H7 (cell line): Measurements from ENCODE around the genes LCA5L and B3GALT5.

- RAMPAGE, long total RNA, result no peak
These were observed 142.7 kb downstream of the PSMG1 start for GRCh38 chr21:39040483-39040959.

GRCh38 chr21:39047906-39048414, 135.3 kb downstream of the PSMG1 start:
- RAMPAGE, long total RNA, result no peak

GRCh38 chr21:39087681-39088564, 95.3 kb downstream of the PSMG1 start:
- RAMPAGE, long total RNA, result no peak

- RAMPAGE, long total RNA, result no peak
These were observed 88.3 kb downstream of the PSMG1 start for GRCh38 chr21:39094901-39095499.

DNA sequence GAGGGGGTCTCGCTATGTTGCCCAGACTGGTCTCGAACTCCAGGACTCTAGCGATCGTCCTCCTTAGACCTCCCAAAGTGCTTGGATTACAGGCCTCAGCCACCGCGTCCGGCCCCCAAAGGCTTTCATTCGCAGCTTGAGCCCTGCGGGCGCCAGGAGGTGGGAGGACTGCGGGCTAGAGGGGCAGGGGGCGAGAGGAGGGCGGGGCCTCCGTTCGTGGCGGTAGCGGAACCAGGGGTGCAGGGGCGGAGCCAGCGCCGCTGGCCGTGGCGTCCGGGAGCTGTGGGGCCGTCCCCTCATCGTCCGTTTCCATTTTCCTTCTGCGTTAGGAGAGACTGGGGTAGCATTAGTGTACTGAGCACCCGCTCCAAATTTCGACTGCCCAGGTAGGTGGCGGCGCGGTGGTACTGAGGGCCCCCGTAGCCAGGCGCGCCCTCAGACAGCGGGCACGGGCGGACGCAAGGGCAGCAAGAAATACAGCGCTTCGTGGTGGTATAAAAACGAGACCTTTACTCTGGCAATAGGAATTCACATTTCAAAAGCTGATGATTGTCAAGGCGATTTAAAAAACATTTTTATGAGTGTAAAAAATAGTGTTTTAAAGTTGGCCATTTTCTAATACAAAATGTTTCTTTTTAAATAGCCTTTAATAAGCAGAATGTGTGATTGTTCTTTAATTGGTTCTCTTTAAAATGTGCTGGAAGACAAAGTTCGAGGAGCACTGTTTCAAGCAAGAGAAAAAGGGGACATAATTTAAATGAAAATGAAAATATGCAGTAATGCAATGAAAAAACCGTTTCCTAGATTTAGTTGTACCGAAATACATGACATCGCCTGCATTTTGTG, 661 bp upstream of the PSMG1 start:
- RAMPAGE, long total RNA, result no peak

GRCh38 chr21:39225500-39225991, 42.3 kb upstream of the PSMG1 start:
- RAMPAGE, long total RNA, result no peak

GRCh38 chr21:39347100-39347500, 1.8 kb downstream of the HMGN1 start:
- RAMPAGE, long total RNA, result no peak

DNA sequence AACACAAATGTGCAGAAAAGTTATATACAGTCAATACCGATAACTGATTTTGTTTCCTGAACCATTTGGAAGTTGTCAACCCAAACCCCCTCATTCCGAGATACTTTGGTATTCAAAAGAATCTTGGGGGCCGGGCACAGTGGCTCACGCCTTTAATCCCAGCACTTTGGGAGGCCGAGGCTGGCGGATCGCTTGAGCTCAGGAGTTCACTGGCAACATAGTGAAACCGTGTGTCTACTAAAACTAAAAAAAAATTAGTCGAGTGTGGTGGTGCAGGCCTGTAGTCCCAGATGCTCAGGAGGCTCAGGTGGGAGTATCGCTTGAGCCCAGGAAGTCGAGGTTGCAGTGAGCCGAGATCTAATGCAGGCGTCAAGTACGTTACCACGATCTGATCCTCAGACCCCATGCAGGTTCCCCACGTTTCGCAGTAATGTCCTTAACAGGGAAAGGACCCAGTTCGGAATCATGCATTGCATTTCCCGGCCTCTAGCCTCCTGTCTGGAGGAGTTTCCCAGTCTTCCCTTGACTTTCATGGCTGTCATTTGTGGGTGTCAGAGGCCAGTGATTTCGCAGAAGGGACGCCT, 7.9 kb downstream of the GET1 start:
- RAMPAGE, long total RNA, result no peak

GRCh38 chr21:39445163-39446447, at the start of gene LCA5L:
Gene LCA5L, minus strand, starts transcription at chr21:39445778.
- RAMPAGE, long total RNA, result start-site peak on the plus strand at chr21:39445865-39445883, 17 reads

DNA sequence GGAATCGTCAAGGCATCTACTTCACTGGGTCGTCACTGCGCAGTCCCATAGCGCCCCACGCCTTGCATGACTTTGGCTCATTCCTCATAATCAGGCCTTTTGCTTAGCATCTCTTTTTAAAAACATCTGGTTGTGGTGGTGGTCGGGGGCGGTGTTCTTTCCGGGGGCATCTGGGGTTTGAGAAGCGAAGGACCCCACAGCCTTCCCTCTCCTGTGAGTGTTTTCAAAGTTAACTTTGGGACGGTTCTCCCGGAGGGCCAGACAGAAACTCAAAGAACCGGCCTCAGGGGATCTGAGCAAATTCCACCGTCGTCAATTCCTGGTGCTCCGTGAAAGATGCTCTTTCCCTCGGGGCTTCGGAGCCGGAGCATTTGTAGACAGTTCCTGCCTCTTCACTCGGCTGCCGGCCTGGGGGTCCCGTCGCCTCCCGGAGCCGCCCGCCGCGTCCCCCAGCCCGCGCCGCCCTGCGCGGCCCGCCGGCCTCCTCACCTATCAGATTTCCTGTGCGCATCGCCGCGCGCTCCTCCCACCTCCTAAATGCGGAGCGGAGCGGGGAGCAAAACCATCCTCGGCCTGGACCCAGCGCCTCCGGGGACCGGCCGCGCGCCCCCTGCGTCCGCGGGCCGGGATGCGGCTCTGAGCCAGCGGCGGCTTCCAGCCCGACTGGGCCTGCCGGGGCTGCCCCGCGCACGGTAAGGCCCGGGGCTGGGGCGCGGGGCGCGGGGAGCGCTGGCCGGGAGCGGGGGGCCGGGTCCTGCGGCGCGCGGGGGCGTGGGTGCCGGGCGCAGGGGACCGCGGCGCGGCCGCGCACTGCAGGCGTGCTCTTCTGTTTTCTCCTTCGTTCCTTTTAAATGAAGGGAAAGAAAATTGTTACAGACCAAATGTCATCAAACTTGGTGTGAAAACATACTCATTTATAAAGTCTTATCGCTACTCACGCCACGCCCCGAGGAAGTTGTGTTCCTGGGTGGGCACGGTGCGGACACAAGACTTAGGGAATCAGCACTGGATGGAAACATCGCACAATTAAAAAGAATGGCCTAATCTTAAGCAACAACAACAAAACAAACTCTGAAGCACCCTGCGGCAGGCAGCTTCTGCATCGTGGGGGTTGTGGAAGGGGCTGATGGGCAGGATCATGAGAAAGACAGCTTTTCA, at the start of gene B3GALT5:
Gene B3GALT5 (plus strand): TSS at position 565 of the 1,158 bp plus-strand sequence.
- RAMPAGE, long total RNA, result no peak

GRCh38 chr21:39625120-39625784, 12.5 kb downstream of the B3GALT5 start:
- RAMPAGE, long total RNA, result no peak

DNA sequence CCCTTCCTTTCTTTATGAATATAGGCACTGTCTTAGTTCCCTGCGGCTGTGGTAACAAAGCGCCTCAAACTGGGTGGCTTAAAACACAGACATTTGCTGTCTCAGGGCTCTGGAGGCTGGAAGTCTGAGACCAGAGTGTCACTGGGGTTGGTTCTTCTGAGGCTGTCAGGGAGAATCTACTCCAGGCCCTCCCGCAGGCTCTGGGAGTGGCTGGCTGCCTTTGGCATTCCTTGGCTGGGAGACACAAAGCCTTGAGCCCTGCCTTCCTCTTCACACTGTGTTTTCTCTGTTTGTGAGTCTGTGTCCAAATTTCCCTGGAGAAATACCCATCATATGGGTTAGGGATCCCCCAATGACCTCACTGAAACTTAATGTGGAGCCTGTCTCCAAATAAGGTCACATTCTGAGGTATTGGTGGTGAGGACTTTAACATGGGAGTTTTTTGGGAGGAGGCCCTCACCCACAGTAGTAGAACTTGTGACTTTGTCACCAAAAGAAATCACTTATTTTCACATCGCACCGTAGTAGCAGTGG, 38.5 kb downstream of the B3GALT5 start:
- RAMPAGE, long total RNA, result no peak

GRCh38 chr21:39660185-39660531, 47.4 kb downstream of the B3GALT5 start:
- RAMPAGE, long total RNA, result no peak

GRCh38 chr21:39670080-39670795, 57.5 kb downstream of the B3GALT5 start:
- RAMPAGE, long total RNA, result no peak

- RAMPAGE, long total RNA, result no peak
These were observed 58.5 kb upstream of the IGSF5 start for GRCh38 chr21:39686489-39686858.

- RAMPAGE, long total RNA, result no peak
These were observed 185.7 kb downstream of the PCP4 start for GRCh38 chr21:40052857-40053478.

- RAMPAGE, long total RNA, result no peak
These were observed 25.8 kb upstream of the BACE2 start for GRCh38 chr21:41141974-41142658.

GRCh38 chr21:41171070-41171597, 3.2 kb downstream of the BACE2 start:
- RAMPAGE, long total RNA, result no peak

GRCh38 chr21:41203126-41204174, 35.5 kb downstream of the BACE2 start:
- RAMPAGE, long total RNA, result no peak

- RAMPAGE, long total RNA, result no peak
These were observed 1.7 kb downstream of the MX2 start for GRCh38 chr21:41363376-41364138.